ENCODE data around the genes PIK3CG, DUS4L and LAMB4.

DNA sequence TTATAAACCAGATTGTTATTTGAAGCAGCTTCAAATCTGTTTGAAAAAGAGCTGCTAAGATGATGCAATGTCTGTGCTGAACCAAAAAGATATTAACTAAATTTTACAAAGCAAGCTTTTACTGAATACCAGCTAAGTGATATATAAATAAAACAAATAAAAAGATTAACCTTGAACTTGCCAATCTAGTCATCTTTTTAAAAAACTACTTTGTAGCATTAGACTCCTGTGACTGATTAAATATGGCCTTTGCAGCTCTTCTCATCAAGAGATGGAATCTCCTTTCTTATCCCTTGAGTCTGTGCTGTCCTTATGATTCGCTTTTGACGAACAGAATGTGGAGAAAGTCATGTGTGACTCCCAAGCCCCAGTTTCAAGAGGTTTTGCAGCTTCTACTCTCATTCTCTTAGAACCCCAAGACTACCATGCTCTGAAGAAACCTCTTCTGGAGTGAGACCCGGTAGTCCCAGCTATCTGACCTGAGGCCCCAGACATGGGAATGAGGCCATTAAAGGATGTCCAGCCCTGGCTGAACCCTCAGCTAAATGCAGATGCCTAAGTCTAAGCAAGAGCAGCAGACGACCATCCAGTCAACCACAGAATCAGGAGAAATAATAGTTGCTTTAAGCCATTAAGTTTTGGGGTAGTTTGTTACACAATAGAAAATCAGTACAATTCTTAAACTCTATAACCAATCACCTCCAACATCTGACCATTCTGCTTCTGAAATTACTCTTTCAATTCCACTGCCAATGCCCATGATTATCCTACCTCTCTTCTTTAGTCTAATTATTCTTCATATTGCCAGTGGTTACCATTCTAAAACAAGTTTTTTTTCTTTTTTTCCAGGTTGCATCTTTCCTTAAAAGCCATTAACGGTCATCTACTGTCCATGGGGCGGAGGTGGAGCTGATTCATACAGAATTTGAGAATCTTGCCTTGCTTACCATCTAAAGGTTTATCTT lies 14.2 kb downstream of the NAMPT start:
- PRO-cap, 2 experiments: no peak in any of the 2 experiments

DNA sequence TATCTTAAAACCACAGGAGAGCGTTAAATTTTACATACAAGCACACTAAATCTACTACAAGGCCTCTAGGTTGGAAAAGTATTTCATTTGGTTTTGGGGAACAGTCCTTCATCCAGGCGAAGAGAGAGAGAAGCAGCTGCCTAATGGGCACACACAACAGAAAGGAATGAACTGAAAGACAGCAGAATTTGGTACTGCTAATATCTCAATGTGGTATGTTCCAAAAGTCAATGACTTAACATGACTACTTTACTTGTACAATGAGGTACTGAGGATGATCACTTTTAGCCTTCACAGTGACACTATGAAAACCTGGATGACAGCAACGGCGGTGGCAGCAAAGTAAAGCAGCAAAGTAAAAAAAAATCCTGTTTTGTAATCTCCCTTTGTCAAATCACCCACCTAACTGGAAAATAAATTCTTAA lies 7.4 kb downstream of the NAMPT start:
- PRO-cap, 2 experiments: no peak in any of the 2 experiments

GRCh38 chr7:106281773-106282076 lies 3.1 kb downstream of the NAMPT start:
- PRO-cap, 2 experiments: no peak in any of the 2 experiments

DNA sequence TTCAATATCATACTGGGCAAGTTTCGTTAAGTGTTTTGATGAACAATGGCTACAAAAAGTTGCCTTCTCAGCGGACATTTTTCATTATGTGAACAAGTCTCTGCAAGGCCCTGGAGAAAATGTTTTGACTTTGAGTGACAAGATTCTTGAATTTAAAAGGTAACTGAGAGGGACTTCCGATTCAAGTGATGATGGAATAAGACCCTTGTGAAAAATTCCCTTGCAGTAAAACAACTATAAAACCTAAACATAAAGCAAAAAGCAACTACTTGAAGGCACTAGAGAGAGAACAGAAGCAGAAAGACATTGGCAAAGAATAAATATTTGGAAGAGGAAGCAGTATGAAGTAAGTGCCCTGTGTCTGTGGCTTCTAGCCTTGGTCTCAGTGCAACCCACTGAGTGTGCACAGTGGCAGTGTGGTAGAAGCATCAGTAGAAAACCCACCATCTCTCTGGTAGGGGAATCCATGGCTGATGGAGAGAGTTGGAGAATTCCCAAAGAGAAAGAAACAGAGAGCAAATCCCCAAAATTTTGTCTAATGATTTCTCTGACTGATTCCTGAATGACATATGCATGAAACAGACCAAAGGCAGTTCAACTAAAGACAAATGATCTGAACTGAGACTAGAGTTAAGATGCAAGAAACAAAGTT lies 62.7 kb upstream of the NAMPT start:
- PRO-cap, 2 experiments: no peak in any of the 2 experiments

- PRO-cap, 2 experiments: no peak in any of the 2 experiments
Observed at GRCh38 chr7:106414126-106414592, 129.4 kb upstream of the NAMPT start.

- PRO-cap, 2 experiments: no peak in any of the 2 experiments
Observed at GRCh38 chr7:106418809-106419212, 134.0 kb upstream of the NAMPT start.

- PRO-cap, 2 experiments: no peak in any of the 2 experiments
Observed at GRCh38 chr7:106421294-106422007, 136.7 kb upstream of the NAMPT start.

DNA sequence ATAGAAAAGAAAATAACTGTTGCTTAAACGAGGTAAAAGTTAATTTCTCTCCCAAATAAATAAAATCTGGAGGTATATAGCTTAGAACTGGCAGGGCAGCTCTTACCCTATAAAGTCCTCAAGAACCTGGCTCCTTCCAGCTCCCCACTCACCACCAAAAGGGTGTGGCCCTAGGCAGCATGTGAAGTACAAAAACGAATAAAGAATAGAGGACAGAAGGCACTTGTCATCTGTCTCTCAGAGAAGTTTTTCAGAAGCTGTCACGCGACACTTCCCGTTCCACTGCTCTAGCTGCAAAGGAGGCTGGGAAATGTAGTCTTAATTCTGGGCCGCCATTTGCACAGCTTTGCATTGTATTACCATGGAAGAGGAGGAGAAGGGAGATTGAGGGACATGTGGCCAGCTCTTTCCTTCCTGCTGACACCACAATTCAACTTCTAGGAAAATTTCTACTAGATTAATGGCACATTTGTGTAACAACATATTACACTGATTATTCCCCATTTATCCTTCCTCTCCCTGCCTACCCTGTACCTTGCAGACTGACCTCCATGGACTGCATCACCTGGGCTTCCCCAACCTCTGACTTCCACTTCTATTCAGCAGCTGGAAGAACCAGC lies 62.2 kb downstream of the CCDC71L start:
- PRO-cap, 2 experiments: peak in 1 of 2 experiments; most common minus-strand start position 166 of the sequence (in 1)

DNA sequence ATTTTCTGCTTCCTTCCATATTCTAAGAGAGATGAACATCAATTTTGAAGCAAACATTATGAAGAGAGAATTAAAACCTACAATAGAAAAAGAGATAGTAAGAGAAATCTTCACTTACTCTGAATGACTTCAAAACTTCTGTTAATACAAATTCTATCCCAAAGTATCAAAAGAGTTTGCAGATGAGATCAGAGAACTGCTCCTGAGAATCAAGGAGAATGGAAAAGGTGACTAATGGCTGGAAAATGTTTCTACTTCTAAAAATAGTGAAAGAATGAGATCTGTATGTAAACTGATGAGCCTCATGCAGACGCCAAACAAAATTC lies 95.1 kb upstream of the PIK3CG start:
- PRO-cap, 2 experiments: no peak in any of the 2 experiments

DNA sequence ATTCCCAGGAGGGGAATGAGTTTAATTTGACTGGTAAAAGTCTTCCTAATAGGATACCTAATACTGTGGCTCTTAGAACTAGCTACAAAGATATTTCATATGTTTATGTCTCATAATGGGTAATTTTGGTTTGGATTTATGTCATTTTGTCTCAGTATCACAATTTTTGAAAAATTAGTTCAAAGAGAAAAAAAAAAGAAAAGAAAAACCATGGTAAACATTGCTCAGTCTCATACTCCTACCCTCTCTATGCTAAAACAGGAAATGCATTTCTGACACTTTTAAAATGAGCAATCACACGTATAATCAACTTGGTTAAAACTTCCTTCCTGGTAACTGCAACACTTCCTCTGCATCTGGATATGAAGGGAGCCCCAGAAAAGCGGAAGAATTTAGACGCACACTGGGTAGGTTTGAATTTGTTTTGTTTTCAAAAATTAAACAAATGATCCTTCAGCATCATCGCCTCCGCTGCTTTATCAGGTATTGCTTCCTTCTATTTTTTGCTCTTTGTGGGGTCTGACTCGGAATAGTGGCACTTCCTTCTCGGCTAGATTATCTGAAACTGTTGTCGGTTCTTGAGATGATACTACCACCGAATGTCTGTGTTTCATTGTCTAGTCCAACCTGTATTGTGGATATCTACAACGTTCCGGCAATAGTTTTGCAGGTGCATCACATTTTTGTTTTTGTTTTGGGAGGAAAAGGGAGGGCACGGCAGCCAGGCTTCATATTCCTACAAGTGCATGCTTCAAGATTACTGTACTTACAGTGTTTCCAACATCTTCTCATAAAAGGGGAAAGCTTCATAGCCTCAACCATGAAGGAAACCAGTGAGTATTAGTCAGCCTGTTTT lies at the start of gene PIK3CG:
PIK3CG (plus strand) TSS at position 339 of the 856 bp plus-strand sequence.
- PRO-cap, 2 experiments: no peak in any of the 2 experiments

GRCh38 chr7:106867423-106867748 lies 2.3 kb downstream of the PIK3CG start:
- PRO-cap, 2 experiments: no peak in any of the 2 experiments

- PRO-cap, 2 experiments: no peak in any of the 2 experiments
Observed at GRCh38 chr7:107475894-107476196, 6.0 kb downstream of the GPR22 start.

GRCh38 chr7:107563817-107564869 lies at the start of gene DUS4L:
DUS4L (plus strand) TSS chr7:107563971.
- PRO-cap, 2 experiments: peak in 2 of 2 experiments; most common plus-strand start chr7:107563988 (in 1); most common minus-strand start chr7:107563899 (in 1)

GRCh38 chr7:107596851-107597430 lies 16.9 kb downstream of the BCAP29 start:
- PRO-cap, 2 experiments: no peak in any of the 2 experiments

- PRO-cap, 2 experiments: no peak in any of the 2 experiments
Observed at GRCh38 chr7:107685304-107685547, 24.6 kb downstream of the SLC26A4 start.

- PRO-cap, 2 experiments: no peak in any of the 2 experiments
Observed at GRCh38 chr7:107691691-107692031, 31.0 kb downstream of the SLC26A4 start.

DNA sequence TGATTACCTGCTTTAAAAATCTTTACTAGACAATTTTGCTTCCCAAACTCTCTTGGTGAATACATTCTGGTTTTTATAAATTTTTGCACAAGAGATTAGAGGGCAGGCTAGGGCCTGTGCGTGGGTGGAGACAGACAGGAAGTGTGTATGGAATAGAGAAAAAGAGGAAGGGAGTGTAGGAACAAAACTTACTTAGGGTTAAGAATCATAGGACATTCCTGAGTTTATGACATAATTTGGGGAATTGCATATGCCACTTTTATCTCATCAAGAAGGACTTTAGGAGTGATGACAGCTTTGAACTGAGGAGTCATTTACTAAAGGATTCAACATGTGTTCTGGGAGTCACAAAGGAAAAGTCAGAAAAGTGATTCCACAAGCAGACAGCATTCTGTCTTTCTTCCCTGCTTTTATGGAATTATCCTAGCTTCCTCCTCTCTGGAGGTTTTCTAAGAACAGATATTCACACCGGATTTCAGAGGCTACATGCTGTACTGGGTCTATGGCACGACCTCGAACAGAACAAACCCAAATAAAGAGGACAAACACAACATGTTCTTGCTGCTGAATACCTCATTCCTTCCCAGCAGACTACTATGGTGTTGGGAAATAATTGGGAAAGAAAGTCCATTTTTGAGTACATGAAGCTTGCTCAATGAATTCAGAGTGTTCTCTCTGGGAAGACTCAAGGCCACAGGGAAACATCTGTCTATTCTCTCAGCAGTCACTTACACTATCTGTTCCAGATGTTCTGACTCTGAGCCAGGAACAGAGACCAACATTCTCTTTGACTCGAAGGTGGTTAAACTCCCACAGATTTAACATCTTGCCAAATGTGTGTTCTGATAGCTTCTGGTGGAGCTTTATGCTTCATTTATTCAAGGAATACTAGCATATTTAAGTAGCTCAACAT lies 31.1 kb downstream of the LAMB1 start:
- PRO-cap, 2 experiments: no peak in any of the 2 experiments

DNA sequence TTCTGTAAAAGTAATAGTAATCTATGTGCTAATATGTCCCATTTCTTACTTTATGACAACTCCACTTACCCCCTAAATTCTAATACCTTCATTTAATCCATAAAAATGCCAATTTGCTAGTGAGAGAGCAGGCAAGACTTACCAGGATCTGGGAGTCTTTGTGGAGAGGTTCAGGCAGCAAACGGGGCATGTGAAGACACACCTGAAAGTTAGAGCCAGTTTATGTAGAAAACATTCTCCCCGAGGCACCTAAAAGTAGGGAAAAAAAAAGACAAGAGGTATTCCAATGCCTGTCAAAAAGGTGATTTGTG lies at the start of gene LAMB4:
LAMB4 (minus strand) TSS at position 198 of the 311 bp plus-strand sequence.
- PRO-cap, 2 experiments: no peak in any of the 2 experiments

- PRO-cap, 2 experiments: no peak in any of the 2 experiments
Observed at GRCh38 chr7:108416186-108416755, 40.0 kb downstream of the NRCAM start.

- PRO-cap, 2 experiments: no peak in any of the 2 experiments
Observed at GRCh38 chr7:108494008-108494614, 31.8 kb downstream of the PNPLA8 start.